GM23248 (cell line): ENCODE measurements around the genes SAMD10 and TCEA2.

- RAMPAGE, long total RNA, result no peak
These were observed at the start of gene SAMD10 for GRCh38 chr20:63979360-63979798. Gene SAMD10, minus strand, starts transcription at chr20:63979642.

DNA sequence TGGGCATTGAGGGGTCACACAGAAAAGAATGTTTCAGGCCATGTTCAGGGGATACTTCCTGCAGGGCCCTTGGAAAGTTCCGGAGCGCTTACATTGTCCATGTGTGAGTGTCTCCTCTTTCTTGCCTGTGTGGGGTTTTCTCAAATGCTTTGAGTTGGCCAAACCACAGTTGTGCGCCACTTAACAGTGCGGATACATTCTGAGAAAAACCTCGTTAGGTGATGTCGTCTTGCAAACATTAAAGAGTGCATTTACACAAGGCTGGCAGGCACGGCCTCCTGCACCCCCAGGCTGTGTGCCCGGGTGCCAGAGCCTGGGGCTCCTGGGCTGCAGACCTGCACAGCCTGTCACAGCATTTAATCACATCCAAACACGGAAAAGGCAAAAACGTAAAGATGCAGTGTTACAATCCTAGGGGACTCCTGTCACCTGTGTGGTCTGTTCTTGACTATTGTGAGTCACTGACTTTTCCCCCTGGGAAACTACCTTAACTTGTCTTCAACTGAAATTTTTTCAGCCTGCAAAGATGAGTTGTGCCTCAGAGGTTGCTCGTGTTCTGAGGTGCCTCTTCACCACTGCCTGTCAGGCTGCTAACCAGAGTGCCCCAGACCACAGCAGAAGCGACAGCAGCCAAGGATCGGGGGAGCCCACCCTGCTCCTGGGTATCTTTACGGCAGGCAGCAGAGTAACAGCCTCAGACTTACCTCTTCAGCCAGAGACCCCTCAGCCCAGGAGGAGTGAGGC is 851 bp upstream of the C20orf204 start:
- RAMPAGE, long total RNA, result no peak

DNA sequence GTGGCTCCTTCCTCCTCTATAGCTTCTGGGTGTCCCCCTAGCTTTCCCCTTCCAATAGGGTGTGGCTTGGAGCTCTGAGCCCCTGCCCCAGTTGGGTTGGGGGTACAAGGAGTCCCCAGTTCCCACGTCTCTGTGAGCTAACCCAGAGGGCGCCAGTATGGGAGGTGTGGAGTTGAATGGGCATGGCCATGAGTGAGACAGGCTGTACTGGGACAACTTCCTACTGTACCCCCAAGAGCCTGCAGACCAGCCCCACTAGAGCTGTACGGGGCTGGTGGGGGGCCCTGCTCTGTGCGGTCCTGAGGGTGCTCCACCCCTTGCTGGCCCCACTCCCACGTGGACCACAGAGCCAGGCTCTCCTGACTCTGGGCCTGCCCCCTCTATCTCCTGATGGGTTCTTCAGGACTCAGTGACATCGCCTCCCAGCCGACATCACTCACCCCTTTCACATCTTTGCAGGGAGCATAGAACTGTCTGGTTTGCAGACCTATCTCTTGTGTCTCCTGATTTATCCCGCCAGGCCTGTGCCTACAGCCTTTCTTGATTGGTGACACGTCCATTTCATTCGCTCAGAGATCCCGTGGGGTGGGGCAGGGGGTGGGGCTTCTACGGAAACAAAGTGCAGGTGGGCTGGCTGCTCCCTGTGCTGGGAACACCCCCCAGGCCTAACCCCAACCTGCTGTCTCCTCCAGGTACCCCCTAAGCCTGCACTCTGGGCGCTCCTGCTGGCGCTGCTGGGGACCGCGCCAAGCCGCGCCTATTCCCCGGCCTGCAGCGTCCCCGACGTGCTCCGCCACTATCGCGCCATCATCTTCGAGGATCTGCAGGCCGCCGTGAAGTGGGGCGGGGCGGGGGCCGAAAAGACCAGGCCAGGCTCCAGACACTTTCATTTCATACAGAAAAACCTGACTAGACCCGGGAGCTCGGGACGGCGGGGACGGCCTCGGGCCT is 1.5 kb downstream of the C20orf204 start:
- RAMPAGE, long total RNA, result no peak

DNA sequence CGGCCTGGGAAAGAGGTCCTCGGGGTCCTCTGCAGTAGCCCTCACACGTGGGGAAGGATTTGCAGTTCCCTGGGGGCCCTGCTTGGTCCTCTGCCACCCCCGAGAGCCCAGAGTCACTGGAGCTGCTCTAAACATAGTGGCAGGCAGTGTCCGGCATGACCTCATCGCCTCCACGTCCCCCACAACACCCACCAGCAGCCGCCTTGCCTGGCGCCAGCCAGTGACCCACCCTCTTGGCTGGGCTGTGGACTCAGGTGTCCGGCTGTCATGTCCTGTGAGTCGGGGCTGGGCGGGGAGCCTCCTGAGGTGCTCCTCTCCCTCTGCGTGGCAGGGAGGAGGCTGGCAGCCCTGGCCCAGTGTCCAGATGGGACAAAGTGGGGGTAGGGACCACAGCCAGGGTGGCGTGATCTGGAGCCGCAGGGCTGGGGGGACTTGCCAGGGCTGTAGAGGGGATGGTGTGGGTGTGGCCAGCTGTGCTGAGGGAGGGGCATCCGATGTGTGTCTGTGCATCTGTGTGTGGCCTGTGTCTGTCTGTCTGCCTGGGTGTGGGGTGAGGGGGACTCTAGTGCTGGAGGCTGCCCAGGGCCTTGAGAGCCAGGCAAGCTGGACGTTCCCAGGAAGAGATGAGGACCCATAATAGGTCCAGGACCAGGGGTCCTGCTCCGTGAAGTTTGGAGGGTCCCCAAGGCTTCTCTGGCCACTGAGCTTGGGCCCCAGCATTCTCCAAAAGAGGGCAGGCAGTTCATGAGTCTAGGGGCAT is 2.2 kb upstream of the SOX18 start:
- RAMPAGE, long total RNA, result no peak

GRCh38 chr20:64062813-64063473 is at the start of gene TCEA2:
Gene TCEA2, plus strand, starts transcription at chr20:64063198.
- RAMPAGE, long total RNA, result no peak

DNA sequence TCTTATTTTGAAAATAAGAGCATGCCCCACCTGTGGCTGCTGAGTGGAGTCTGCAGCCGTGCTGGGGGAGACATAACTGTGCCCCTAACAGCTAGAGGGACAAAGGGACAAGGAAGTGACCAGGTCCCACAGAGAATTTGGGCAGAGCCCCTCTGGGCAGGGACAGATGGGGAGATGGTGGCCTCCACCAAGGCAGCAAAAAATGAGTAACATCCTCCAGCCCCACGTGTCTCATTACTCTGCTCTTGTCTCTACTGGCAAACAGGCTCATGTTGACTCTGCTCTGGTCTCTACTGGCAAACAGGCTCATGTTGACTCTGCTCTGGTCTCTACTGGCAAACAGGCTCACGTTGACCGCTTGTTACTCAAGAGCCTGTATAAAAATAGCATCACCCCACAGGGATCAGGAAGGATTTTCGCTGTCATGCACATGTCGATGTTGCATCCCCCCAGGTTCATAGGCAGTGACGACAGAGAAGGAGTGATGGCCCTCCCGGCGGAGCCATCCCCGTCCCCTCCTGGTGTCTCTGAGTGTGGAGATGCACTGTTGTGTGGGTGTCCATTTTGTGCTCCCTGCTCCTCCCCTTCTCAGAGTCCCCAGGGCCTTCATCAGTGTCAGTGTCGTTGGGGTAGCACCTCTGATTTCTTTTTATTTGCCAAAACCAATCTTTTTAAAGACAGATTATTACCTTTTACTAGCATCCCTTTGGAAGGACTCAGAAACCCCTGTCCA is 17.2 kb upstream of the PCMTD2 start:
- RAMPAGE, long total RNA, result no peak